ENCODE measurements around a stretch of chr7.

GRCh38 chr7:16587561-16587760 is 58.1 kb downstream of the ANKMY2 start:
- PRO-cap = no peak

DNA sequence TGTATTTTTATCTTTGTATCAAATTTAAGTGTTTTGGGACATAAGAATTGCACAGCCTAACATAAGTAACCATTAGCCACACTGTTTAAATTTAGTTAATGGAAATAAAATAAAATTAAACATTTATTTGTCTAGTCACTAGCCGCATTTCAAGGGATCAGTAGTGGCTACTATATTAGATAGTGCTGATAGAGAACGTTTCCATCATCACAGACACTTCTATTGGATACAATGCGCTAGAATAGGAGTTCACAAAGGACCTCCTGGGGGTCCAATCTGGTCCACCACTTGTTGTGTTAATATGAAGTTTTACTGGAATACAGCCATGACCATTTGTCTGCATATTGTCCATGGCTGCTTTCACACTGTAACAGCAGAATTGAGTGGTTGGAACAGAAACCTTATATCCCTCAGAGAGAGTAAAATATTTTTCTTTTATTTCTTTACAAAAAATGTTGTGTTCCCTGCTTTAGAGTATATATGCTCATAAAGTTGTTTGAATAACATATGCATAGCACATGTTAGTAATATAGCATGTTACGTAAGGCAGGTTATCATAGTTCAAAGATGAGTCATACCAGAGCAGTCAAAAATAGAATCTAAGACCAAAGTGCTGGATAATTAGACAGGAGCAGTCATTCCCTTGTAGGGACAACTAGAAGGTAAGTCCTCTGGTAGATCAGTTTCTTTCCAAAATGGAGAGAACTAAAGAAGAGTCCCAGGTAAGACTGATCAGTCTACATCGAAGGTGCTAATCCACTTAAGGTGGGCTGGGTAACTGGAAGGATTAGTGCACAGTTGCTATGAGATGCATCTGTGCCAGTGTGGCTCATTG is 14.8 kb downstream of the BZW2 start:
- PRO-cap = no peak

- PRO-cap = no peak
Observed at GRCh38 chr7:16667879-16668546, 22.0 kb downstream of the BZW2 start.

GRCh38 chr7:16697727-16698434 is 51.9 kb downstream of the BZW2 start:
- PRO-cap = no peak

DNA sequence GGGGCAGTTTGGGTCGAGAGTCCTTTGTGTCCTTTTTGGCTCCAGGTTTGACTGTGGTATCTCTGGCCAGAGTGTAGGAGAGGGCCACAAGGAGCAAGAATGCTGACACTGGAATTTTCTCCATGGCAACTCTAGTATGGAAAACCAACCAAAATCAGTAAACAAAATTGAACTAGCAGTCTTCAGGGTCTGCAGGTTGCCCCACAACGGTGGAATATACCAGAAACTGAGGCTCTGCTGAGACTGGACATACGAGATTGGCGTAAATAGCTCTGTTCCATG is 3.2 kb downstream of the AGR2 start:
- PRO-cap = no peak

- PRO-cap = no peak
Observed at GRCh38 chr7:16803821-16804234, 971 bp downstream of the AGR2 start.

- PRO-cap = no peak
Observed at GRCh38 chr7:16982639-16983099, 100.9 kb upstream of the AGR3 start.

DNA sequence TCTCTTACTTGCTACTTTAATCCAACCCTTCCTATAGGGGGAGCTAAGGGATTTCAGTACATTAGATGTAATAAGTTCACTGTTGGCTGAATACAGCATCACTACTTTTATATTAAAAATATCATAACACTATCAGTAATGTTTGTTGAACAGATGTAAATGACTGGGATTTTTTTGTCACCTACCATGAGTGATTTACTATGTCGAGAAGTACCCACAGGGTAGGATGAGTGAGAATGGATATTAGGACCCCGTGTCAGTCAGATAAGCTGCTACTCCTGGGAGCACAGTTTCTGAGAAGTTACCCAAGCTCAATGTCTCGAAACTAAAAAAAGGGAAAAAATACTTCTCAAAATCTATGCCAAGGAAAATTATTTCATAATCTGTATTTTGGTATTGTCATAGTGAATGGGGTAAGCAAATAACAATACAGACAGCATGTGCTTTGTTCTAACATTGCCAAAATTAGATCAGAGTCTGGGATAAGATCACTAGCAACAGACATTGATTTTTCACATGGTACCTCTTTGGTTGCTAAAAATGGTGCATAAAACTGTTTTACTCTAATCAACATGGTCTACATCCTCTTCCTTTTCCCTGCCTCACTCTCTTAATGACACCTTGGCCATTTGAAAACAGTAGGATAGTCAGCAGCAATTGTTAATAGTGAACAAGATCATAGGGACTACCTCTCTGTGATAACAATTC is 127.6 kb upstream of the AGR3 start:
- PRO-cap = no peak

- PRO-cap = no peak
Observed at GRCh38 chr7:17085319-17085682, 203.5 kb upstream of the AGR3 start.

GRCh38 chr7:17233964-17235207 is 64.1 kb upstream of the AHR start:
- PRO-cap = bidirectional peak, plus-strand start at chr7:17234203, minus-strand start at chr7:17234190

GRCh38 chr7:17325345-17325961 is 27.0 kb downstream of the AHR start:
- PRO-cap = no peak

DNA sequence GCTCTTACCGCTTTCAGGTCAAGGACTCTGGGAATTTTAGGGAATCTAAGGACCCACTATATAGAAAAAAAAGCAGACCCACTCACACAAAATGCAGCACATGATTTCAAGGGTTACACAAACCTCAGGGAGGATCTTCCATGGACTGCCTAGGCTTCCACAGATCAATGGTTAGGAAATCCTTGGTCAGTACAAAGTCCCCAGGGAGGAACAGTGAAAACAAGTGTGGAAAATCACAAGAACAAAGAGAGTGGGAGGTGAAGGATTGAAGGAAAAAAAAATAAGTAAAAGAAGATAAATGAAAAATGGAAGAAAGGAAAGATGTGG is 188.4 kb downstream of the AHR start:
- PRO-cap = no peak

GRCh38 chr7:18294162-18294714 is 201.3 kb upstream of the HDAC9 start:
- PRO-cap = no peak

DNA sequence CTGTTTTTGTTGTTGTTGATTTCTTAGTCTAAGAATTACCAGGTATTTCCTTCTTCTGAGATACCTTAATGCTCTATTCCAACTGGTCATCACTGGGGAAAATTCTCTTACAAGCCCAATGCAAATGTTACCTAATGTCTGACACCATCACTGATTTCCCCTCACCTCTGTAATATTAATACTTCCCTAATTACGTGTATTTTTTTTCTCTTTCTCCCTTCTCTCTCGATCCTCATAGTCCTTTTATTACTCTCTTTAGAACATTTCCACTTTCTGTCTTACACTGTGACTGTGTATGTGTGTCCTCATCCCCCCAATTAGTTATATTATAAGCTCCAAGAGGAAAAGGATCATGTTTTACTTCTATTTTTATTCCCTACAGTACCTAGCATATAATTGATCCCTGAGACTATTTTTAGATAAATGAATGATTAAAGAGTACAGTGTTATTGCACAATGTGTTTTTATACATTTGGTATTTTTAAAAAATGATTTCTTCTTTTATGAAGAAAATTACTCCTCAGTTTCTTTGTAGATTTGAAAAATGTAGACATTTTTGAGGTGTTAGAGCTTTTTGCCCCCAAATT is 14.1 kb downstream of the HDAC9 start:
- PRO-cap = no peak

- PRO-cap = no peak
Observed at GRCh38 chr7:18584806-18585780, 89.5 kb downstream of the HDAC9 start.

GRCh38 chr7:19194167-19194881 is 49.1 kb upstream of the FERD3L start:
- PRO-cap = no peak

GRCh38 chr7:20125001-20125595 is 92.1 kb downstream of the MACC1 start:
- PRO-cap = no peak

- PRO-cap = no peak
Observed at GRCh38 chr7:20199210-20199779, 17.9 kb downstream of the MACC1 start.

DNA sequence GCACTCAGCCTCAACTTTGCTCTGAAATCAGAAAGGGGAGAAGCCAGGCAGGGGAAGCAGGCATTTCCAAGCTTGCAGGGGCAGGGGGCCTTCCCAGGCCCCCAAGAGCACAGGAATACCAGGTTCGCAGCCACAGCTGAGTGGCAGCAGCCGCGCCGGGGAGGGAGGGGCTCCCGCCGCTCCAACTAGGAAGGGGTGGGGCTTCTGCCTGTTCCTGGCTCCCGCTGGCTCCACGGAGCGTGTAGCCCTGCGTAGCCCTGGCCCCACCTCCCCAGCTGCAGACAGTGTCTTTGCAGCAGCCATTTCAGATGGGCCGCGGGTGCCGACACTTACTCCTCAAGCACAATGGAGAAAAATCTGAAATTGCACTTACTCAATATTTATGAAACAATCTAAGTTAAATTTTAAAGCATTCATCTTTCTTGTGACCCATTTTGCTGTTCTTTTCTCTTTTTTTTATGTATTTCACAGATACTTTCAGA is 54.9 kb upstream of the ABCB5 start:
- PRO-cap = no peak

DNA sequence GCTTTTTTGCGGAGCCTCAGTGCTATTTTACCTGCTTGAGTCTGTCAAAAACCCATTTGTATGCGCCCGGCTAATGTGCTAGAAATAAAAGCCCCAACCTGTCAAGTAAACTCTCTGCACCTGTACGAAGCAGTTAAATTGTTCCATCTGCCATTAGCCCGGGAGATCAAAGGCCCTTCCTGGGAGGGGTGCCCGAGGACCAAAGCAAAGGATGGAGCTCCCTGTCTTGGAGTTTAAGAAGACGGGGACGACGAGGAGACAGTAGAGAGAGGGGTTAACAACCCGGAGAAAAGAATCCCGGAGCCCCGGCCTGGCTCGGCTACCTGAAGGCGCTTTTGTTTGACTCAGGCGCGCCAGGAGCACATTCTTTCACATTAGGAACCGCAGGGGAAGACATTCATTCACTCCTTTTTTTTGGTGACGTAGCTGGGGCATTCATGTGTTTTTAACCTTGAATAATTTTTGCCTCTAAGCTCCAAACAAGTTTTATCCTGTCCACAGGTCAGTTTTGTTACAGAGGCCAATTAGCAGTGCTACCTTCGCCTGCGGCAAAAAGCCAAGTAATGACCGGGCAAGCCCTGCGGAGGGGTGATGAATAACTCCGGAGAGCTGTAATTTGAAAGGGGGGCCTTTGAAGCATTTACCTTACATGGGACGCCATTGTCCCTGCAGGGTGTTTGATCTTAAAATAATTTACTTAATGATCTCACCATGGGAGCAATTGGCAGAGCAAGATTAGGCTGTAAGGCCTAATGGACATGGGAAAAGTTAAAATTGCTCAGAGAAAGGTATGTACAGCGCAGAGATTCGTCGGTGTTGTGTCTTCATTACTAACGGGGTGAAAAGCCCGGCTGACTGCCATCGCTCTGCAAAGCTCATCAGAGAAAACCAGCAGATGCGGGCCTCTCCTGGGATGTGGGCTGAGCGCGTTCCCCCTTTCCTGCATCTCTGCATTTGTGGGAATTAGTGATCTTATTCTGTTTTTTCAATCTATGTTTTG is 258.0 kb upstream of the SP4 start:
- PRO-cap = no peak

Measured in osteocyte (in vitro differentiated cells).